AG10803 (cell line): ENCODE measurements around the gene CHD1.

GRCh38 chr5:95959460-95960142 lies 2.0 kb downstream of the ELL2 start:
- RRBS = no CpG with 5 or more reads among the region's 8 CpGs

DNA sequence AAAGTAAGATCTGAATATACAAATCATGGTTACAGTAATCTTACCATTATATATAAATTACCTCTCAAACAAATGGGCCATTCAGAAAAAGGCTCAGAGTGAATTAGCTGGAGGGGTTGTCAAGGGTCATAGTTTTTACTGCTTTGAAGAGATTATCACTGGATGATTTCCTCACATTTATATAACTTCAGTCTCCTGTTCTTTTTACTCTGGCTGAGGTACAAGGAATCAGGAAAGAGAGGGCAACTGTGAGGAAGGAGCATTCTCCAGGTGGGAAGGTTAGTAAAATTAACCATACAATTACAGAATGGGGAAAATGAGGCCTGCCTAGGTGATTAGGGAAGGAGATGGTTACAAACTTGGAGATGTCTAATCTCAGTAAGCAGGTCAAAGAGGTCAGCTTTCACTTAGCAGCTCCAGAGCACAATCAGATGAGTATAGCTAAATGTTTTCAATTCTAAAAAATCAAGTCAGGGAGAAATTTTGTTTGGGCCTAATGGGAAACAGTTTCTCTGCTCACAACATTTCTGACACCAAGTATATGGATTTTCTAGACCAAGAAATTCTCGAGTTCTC lies 148.8 kb upstream of the ELL2 start:
- RRBS = no CpG with 5 or more reads among the region's 1 CpG

DNA sequence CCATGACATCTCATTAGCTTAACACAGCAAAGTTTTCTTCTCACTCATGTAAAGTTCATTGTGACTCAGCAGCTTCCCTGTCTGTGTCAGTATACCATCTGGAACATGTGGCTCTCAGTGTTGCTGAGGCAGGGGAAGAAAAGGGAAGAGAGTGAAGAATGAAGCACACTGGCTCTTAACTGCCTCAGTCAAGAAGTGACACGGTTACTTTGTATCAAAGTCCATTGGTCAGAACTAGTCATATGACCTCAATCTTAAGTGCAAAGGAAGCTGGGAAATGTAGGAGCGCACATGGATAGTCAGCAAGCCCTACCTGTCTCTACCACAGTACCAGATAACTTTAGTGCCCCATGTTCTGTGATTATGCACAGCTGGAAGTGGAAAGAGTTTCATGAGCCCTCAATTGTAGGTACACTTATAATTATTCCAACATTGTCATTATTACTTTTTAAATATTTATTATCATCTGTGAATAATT lies 185.1 kb upstream of the ELL2 start:
- RRBS = no CpG with 5 or more reads among the region's 2 CpGs

DNA sequence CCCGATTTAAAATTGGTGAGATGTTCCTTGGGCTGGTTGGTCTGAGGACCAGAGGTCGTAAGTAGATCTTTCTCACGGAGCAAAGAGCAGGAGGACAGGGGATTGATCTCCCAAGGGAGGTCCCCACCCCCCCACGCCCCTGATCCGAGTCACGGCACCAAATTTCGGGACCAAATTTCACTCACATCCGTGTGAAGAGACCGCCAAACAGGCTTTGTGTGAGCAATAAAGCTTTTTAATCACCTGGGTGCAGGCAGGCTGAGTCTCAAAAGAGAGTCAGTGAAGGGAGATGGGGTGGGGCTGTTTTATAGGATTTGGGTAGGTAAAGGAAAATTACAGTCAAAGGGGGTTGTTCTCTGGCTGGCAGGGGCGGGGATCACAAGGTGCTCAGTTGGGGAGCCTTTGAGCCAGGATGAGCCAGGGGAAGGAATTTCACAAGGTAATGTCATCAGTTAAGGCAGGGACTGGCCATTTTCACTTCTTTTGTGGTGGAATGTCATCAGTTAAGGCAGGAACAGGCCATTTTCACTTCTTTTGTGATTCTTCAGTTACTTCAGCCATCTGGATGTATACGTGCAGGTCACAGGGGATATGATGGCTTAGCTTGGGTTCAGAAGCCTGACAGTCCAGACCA lies 210.3 kb upstream of the ELL2 start:
- RRBS = no CpG with 5 or more reads among the region's 11 CpGs

GRCh38 chr5:96214621-96215295 lies 218.3 kb downstream of the PCSK1 start:
- RRBS = no CpG with 5 or more reads among the region's 2 CpGs

GRCh38 chr5:96245327-96246081 lies 187.5 kb downstream of the PCSK1 start:
- RRBS = no CpG with 5 or more reads among the region's 3 CpGs

- RRBS = no CpG with 5 or more reads among the region's 3 CpGs
Observed at GRCh38 chr5:96288063-96288541, 144.9 kb downstream of the PCSK1 start.

DNA sequence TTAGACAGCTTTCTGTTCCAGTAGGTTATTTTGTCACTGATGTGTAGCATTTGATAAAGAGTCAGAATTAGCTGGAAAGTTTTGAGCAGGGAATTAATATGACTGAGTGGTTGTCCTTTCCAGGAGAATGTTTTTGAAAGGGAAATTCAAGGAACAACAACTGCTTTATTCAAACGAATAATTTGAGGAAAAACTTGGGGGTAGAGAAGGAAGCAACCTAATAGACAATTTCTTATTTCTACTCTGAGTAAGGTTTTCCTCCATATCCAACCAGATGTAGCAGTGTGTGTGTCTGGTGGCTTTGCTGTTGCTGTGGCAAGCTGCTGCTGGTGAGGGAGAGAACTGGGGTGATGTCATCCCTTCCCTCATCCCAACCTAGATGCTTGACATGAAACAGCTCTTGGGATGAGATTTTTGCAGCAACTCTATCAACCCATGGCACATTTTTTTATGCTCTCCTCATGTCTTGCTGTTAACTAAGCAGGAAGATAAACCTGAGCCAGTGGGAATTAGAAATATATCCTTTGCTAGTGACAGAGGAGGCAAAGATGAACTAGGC lies 135.8 kb downstream of the PCSK1 start:
- RRBS = no CpG with 5 or more reads among the region's 1 CpG

DNA sequence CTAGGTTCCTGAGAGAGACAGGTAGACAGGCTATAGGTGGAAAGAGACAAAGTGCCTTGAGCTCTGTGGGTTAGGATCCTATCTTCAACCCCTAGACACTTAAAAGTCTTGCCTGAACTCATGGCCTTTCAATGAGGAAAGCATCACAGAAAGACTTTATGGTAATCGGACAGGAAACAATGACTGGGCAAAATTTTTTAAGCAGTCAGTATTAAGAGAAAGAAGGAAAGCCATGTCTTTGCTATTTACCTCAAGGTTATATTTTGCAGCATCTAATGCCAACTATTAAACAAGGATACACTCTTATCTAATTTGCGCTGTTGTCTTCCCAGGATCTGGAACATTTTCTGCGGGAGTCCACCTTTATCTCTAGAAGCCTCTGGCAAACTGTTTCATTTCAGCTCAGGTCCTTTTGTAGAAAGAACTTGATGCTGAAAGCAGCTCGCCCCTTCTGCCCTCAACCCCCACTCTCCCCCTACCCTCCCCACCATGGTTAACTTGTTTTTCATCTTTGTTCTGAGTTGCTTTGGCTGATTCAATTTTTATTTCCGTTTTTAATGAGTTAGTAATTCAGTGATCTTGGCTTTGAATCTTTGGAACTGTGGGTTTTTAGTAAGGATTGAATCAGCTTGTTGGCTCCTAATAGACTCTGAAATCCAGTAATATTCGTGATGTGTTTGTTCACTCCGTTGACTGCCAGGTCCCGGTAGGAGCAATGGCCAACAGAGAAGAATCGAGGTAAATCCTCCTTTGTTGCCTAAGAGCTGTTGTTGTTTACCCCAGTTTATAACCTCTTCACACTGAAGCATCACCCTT lies 93.0 kb downstream of the PCSK1 start:
- RRBS = no CpG with 5 or more reads among the region's 9 CpGs

GRCh38 chr5:96709071-96709800 lies 47.1 kb downstream of the CAST start:
- RRBS = no CpG with 5 or more reads among the region's 3 CpGs

- RRBS = no CpG with 5 or more reads among the region's 3 CpGs
Observed at GRCh38 chr5:96806968-96807190, 866 bp downstream of the ERAP1 start.

- RRBS = no CpG with 5 or more reads among the region's 19 CpGs
Observed at GRCh38 chr5:96808229-96808782, 561 bp upstream of the ERAP1 start.

DNA sequence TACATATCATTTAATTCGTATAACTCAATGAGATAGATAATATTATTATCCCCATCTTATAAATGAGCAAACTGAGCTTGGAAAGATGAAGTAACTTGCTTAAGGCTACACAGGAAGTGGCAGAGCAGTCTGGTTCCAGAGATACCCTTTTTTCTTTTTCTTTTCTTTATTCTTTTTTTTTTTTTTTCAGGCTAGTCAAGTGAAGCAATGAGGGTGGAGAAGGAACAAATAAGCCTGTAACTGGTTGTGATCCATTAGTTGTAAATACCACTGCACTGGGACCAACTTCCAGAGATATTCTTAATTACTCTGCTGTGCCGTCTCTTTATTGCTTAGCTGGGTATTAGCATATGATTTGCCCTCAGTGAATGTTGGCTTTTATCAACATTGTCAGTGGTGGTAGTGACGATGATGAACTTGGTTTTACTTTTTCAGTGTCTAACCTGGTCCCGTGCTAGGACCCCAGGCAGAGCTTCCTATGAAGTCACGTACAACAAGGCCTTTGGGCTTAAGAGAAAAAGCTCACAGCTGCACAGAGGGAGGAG lies 26.7 kb downstream of the LNPEP start:
- RRBS = no CpG with 5 or more reads among the region's 5 CpGs

DNA sequence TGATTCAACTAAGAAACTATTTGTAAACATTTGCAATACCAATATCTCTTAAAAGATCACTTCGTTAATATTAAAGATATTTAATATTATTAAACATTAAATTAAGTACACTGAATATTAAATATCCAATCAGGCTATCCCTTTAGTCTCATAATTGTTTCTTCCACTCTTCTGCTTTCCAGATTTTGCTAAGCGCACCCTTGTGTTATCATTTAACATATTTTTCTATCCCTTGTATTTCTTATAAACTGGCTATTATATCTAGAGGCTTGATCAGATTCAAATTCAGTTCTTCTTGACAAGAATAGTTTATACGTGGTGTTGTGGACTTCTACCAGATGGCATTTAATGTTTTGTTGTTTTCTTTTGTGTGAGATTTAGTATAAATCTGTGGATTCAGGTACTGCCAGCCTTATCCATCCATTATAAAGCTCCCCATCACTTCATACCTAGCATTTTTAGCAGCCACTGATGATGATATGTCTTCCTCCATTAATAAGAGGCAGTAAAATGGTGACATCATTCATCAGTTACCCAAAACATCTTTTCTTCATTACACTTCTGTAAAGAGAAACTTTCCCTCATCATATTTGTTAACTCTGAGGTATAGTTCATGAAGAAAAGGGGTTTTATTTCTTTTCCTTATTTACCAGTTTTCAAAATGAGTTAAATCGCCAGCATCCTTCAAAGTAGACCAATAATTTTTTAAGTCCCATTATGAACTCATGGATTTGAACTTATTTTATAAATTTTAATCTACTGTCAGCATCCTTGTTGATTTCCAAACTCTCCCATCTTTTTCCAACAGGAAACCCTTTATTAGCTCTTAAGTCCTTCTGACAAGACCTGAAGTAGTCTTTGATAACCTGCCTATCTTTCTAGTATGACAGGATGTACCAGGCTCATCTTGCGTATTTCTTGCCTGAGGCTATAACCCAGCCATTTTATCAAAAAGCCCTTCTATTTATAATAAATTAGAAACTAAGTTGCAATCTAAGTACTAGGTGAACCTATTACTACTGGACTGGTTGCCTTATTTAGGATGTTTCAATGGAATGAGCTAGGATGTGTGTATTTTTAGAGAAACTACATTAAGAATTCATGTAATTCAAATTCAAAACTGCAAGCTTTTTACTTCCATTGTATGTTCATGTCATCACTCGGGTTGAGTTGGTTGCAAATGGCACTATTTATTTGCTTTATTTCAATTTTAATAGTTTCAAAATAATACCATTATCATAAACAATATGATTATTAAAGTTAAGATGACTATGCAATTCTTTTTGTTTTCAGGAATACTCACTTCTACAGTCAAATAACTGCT lies 19.3 kb downstream of the CHD1 start:
- RRBS = no CpG with 5 or more reads among the region's 6 CpGs

GRCh38 chr5:98910392-98911238 lies 18.2 kb downstream of the CHD1 start:
- RRBS = no CpG with 5 or more reads among the region's 3 CpGs

DNA sequence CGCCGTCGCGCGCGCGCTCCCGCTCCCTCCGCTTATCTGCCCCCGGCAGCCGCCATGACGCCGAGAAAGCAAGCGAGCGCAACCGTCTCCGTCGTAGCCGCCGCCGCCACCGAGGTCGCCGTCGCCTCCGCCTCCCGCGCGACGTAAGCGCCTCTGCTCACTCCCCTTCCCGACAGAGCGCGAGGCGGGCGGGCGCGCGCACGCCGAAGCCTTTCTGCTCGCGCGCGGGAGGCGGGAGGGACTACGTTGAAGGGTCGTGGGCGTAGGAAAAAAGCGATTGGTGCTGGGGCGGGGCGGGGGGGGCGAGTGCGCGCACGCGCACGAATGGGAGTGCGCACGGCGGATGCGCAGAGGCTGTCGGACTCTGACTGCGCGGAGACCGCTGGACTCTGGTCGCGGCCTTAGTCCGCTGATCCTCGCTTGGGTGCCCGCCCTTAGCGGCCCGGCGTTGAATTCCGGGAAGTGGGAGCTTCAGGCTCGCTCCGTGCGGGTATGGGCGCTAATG lies at the start of gene CHD1:
Gene CHD1, minus strand, starts transcription at position 186 of the 505 bp plus-strand sequence.
- RRBS = 1% methylated on average over 4 of the region's 79 CpGs

DNA sequence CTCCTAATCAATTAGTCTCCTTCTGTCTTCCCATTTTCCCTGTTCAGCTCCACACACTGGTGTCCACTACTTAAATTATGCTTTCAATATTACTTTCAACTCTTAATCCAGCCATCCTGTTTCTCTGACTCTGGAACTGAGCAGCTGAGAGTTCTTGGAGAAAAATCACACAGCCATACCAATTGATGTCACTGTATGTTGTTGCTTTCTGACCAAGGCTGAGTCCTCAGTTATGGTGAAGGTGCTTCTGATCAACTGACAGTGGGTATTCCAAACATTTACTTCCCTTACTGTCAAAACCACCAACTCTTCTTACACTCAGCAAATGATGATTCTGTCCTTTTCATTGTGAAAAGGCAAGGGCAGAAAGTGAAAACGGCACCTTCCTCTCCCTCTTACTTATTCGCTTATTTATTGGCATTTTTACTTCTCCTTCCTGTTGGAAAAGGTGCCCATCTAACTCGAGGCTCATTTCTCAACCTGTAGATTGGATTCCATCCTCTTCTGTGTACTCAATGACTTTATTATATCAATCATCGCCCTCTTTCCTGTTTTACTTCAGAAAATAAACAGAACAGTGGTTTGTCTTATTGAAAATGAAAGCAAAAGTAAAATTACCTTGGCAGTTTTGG lies 104.2 kb upstream of the CHD1 start:
- RRBS = no CpG with 5 or more reads among the region's 4 CpGs

- RRBS = no CpG with 5 or more reads among the region's 13 CpGs
Observed at GRCh38 chr5:100049106-100049742, 485.9 kb upstream of the FAM174A start.

DNA sequence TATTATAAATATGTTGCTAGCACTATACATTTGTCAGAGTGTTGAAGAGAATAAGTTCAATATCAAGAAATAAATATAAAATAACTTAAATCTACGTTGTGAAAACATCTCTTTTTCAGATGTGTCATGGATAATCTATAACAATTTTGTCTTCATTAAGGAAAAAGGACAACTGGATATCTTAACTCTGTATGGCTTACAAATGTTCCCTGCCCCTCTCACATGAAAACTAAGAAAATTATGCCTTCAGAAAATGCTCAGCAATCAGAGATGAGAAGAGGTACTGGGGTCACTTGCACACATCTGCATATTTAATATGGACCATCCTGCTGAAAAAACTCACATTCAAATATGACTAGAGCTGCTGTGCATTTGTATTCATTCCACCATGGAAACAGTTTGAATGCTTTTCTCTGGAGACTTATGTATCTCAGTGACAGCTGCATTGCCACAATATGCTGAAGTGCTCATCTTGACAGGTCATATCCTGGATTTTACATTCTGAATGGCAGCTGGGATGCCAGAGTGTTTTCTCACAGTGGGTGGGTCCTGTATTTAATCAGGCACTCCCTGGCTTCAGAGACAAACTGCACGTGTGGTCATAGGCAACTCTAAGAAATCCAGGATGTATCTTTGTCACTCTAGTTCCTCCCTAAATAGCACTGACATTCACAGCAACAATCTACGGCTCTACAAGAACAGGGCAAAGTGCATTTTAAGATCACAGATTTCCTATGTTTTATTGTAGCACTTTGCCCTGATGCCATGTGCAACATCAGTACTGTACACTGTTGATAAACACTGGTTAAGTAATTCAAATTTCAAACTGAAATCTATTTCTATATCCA lies 75.7 kb downstream of the ST8SIA4 start:
- RRBS = no CpG with 5 or more reads among the region's 3 CpGs